ENCODE measurements around a stretch of chr11.

- RRBS = no CpG with 5 or more reads among the region's 6 CpGs
Measured at GRCh38 chr11:98208728-98209036, 812.1 kb upstream of the CNTN5 start.

- RRBS = no CpG with 5 or more reads among the region's 2 CpGs
Measured at GRCh38 chr11:98494965-98495354, 525.8 kb upstream of the CNTN5 start.

DNA sequence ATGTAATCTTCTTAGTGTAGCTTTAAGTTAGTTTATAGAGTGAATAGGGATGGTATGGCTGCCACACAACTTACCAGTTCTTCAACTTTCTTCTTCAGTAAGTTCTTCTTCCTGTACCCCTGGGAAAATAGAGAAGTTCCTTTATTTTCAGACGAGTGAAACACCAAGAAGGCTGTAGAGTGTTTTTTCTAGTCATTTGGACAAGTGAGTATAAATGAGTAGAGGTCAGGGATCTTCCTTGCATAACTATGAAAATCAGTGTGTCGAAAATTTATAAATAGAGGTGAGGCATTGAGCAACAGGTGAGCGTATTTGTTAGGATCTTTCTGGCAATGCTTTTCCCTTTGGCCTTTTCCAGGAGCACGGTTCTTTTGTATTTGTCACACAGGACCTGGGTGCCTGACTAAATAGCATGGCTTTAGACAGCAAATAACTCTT, 19.7 kb upstream of the ARHGAP42 start:
- RRBS = no CpG with 5 or more reads among the region's 4 CpGs

GRCh38 chr11:100686335-100686919, 661 bp upstream of the ARHGAP42 start:
- RRBS = no CpG with 5 or more reads among the region's 15 CpGs

DNA sequence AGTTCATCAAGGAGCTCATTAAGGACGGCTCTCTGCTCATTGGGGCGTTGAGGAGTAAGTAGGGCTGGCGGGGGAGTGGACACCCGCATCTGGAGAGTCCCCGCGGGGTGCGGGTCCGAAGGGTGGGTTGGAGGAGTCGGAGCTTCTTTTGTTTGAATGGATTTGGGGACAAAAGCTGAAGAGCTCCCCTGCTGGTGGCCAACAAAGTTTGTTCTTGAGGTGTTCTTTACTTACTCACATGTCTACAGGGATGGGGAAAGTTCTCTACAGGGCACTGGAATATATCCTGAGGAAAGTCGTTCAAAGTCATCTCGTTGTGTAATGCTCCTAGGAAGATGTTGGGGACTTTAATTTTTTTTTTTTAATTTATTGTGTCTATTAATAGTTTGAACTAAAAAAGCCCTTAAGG, 695 bp downstream of the ARHGAP42 start:
- RRBS = no CpG with 5 or more reads among the region's 11 CpGs

DNA sequence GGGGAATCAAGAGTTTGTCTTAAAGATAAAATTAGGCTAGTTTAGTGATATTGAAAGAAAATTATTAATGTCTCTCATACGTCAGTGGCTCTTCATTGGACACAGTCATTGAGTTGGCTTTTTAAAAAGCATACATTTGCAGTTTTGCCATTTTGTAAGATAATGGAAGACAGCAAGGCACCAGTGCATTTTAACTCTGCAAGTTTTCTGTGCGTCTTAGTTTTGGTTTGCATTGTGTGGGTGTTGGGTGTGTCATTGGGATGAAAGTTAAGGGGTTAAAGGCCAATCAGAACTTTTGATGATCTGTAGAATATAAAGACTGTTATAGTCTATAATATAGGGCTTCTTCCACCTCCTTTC, 1.1 kb downstream of the ARHGAP42 start:
- RRBS = no CpG with 5 or more reads among the region's 2 CpGs

- RRBS = no CpG with 5 or more reads among the region's 3 CpGs
Measured at GRCh38 chr11:101125723-101126331, 3.8 kb downstream of the PGR start.

DNA sequence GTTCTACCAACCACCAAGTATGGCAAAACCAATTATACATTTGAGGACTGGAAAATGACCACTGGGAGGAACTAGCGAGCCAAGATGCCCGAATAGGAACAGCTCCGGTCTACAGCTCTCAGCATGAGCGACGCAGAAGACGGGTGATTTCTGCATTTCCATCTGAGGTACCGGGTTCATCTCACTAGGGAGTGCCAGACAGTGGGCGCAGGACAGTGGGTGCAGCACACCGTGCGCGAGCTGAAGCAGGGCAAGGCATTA, 62.5 kb upstream of the CEP126 start:
- RRBS = no CpG with 5 or more reads among the region's 11 CpGs

DNA sequence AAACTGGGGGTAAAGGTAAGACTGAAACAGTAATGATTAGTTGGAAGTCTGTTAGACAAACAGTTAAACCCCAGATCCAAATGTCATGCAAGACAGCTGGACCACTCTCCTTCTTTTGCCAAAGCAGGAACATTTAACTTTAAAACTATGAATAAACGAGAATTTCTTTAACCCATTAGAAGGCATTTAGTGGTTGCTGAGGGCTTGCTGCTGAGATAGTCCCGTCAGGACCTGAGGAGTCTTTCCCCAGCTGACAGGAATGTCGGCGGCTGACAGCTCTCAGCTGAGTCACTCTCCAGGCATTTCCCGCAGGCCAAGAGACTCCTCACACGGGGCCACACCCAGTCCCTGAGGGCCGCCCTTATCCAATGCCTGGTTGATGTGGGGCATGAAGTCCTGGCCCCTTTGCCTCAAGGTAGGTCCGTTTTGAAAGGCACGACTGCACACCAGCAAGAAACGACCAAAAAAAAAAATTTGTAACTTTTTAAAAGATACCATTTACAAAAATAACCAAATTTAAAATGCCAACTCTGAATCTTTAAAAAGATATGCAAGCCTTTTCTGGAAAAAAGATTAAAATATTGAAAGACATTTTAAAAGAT, 36.2 kb upstream of the CFAP300 start:
- RRBS = no CpG with 5 or more reads among the region's 10 CpGs

GRCh38 chr11:102197704-102198156, 87.5 kb downstream of the YAP1 start:
- RRBS = no CpG with 5 or more reads among the region's 2 CpGs

DNA sequence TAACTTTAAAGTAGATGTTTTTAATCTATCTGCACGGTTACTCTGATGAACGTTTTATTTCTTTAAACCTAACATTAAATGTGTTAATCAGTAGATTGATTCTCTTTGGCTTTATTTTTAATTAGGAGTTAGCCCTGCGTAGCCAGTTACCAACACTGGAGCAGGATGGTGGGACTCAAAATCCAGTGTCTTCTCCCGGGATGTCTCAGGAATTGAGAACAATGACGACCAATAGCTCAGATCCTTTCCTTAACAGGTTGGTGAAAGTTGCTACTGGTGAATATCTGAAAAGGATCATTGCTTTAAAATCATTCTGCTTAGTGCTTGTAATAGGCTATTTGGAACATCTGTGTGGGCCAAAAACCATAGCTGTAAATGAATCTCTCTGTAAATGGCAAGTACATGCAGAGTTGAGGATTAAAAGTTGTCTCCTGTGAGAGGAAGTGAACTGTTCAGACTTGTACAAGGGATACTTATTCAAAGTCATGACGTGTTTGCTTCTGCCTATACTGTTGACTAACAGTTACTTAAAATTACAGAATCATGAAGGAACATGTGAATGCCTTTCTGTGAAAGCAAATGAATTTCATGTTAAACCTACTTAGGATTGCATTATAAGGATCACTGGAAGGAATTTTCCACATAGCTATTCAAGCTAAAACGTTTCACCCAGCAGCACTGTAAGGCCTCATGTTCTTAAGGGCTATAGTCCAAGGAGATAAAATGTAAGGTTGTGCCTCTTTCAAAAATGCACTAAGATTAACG, 93.6 kb upstream of the BIRC3 start:
- RRBS = no CpG with 5 or more reads among the region's 8 CpGs

DNA sequence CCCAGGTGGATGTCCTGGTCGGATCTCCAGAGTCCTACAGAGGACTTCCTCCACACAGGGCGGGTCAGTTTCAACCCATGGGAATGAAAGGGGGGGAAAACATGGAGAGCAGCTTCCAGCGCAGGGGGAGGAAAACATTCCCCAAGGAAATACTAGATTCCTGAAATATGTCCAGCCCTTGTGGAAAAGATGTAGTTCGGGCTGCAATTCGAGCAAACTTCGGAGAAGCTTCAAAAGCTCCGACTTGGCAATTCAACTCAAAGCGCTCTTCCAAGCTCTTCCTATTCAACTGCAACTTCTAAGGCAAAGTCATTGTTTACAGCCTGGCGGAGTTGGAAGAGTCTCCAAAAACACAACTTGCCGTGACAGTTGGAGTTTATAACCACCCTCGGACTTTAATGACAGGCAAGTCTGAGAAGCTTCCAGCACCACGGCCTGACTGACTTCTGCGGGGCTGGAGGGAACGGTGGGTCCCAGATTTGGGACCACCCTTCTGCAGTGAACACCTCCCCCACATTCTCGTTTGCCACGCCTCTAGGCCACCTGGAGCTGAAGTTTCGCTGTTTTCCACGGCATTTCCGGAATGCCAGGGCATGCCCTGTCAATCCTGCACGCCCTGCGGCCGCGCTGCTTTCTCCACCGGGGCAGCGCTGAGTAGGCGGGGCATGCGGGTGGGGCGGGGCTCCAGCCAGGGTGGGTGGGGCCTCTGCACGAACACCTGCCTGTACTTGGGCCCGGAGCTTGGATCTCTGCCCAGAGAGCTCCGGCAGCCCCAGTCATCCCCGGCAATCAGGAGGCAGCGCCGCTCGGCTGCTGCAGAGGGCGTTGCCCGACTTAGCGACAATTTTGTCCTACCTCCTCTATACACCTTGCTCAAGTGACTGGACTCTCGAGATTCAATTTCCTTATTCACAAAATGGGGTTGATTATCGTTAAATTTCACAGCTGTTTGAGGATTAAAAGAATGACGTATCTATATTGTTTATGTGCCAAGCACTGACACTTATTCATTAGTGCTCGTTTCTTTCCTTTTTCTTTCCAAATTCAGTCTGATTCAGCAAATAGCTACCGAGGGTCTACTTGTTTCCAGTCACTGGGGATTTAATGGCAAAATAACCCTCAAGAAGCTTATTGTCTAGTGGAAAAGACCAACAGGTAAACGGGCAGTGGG, 48.8 kb upstream of the BIRC3 start:
- RRBS = 17% methylated on average over 11 of the region's 44 CpGs

DNA sequence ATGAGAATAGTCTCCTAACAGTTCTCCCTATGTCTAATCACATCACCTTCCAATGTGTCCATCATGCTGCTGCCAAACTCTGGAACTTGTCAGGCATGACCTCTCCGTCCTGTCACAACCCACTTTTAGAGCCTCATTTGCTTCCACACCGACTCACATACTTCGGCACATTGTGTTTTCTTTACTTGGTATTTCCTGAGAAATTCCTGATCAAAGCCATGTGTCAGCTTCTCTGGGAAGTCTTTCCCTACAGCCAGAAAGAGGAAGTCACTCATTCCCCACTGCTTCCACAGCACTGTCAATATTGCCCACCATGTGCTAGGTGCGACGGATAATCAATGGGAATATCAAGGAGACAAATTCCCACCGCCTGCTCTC, 40.4 kb upstream of the BIRC3 start:
- RRBS = no CpG with 5 or more reads among the region's 6 CpGs

DNA sequence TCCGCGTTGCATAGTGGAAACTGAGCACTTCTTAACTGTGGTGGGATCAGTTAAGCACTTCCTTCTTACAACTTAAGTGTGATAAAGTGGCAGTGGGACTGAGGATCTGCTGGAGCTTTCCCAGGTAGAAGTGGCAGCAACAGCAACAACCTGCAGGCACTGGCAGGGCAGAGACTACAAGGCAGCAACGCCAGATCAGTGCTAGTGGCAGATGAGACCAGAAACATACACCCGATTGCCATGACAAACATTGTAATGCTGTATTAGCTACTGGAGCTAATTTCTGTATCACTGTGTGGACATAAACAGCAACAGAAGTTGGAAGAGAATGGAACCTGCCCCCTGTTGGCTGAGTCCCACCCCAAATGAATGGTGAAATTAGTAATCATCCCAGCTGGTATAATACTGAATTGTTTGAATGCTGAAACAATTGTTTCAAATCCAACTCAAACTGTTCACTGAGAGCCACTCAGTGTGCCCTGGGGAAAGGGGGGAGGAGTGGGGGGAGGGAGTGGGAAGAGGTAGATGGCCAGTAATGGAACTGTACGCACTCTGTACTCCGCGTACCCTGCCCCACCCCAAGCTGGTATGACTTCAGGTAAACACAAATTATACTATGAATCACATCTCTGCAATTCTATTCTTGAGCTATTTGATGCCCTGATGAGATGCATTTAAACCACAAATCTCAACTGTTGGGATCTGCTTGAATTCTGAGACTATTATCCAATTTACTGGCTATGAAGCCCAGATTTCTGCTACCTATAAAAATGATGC, 11.2 kb upstream of the BIRC3 start:
- RRBS = no CpG with 5 or more reads among the region's 7 CpGs

DNA sequence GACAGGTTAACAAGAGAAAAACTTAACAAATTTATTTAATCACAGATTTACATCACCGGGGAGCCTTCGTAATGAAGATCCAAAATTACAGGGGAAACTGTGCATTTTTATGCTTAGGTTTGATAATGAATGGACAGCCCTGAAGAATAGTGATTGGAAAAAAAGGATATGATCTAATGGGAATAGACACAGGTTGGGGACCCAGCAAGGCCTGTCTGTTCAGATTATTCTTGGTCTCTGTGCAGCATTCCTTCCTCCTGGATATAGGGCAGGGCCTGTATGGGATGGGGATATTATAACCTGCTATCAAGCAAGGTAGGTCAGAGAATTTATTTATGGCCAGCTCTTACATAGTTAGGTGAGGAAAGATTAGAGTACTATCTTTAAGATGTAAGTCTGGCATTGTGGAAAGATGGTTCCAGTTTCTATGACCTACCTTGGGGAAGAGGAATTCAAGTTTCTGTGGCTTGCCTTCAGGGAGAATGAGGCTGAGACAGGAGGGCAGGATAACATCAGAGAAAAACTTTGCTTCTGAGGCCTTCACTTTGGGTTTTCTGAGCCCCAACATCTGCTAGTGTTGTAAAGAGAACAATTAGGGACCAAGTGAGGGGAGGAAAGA, 8.5 kb upstream of the BIRC2 start:
- RRBS = no CpG with 5 or more reads among the region's 2 CpGs

GRCh38 chr11:102381064-102381447, 34.0 kb downstream of the BIRC2 start:
- RRBS = no CpG with 5 or more reads among the region's 5 CpGs

GRCh38 chr11:102383780-102384154, 36.8 kb downstream of the BIRC2 start:
- RRBS = no CpG with 5 or more reads among the region's 1 CpG

DNA sequence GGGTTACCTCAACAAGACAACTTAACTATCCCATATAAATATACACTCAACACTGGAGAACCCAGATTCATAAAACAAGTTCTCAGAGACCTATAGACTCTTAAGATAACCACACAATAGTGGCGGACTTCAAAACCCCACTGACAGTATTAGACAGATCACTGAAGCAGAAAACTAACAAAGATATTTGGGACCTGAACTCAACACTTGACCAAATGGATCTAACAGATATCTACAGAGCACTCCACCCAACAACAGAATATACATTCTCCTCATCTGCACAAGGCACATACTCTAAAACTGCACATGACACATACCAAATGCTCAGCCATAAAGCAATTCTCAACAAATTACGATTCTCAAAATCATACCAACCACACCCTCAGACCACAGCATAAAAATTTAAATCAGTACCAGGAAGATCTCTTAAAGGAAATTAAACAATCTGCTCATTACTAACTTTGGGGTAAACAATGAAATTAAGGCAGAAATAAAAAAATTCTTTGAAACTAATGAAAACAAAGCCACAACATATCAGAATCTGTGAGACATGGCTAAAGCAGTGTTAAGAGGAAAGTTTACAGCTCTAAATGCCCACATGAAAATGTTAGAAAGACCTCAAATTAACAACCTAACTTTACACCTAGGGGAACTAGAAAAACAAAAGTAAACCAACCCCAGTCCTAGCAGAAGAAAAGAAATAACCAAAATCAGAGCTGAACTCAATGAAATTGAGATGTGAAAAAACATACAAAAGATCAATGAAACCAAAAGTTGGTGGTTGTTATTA, 37.3 kb downstream of the TMEM123 start:
- RRBS = no CpG with 5 or more reads among the region's 2 CpGs

DNA sequence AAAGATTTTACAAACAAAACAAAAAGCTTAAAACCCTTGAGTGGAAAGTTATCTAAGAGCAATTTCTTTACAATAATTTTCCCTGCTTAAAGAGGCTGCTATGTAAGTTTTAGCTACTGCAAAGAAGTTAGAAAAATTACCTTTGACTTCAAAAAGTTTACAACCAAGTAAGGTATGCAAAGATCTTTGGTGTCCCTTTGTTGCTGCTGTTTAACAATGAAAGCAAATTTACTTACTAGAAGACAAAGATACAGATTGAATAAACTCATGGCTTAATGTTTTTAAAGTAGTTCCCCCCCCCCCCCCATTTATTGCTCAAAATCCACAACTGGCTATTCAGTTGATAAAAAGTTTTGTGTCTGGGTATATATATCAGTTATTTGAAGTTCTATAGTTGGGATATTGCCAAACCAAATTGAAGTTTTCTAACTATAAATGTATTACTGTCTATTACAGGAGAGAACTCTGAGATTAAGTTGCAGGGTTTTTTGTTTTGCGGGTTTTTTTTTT, 25.9 kb downstream of the TMEM123 start:
- RRBS = no CpG with 5 or more reads among the region's 1 CpG

- RRBS = no CpG with 5 or more reads among the region's 3 CpGs
Measured at GRCh38 chr11:102599744-102600370, 25.3 kb downstream of the MMP20 start.

Measured in epidermal melanocyte (primary cell).